Smooth muscle cell (in vitro differentiated cells): ENCODE data around the genes FABP2 and PDE5A.

DNA sequence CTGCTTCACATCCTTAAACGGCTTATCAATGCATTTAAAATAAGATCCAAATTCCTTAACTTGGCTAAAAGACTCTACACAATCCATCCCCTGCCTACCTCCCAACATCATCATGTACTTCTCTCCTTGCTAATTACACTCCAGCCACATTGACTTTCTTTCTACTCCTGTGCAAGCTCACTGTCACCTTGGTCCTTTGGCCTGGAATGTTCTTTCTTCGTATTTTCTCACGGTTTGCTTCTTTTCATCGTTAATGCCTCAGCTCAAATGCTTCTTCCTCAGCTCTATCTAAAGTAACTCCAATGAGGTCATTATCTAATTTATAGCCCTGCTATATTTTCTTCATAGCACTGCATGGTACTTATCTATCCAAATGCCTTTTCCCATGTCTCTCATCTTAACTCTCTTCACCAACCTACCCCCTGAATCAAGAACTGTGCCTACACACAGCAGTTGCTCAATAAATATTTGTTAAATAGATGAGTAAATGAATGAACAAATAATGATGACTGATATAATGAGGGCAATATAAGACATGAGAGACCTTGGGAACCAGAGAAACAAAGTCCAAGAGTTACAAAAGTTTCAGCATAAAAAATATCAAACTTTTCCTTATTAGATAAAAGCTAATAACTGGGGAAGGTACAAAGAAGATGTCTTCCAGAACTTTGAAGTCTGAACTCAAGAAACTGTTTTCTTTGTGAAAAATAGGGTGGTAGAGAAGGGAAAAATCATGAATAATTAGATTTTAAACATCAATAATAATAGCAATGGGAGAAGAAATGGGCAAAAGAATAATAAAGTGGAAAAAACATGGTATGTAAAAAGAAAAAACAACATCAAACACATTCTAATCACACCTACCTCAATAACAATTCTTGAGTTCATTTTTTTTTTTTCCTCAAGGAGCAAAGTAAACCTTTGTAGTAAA lies 19.6 kb downstream of the CAMK2D start:
- RAMPAGE, long total RNA = no peak

DNA sequence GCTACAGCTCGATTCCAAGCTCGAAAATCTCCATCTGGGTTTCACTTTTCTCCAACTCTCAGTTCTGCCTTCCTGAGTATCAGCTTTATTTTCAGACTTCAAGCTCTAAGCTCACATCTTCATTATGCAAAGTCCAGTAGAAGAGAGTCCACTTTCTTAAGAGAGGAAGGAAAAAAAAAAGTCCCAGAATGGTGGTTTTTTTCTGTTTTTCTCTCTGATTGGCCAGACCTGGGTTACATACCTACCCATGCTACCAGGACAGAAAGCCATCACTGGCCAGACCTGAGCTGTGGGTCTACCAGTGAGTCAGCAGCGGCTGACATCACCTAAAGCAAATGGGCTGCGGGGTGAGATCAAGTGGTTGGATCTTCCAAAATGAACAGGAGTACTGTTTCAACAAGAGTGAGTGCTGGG lies 1.7 kb upstream of the NDST3 start:
- RAMPAGE, long total RNA = no peak

- RAMPAGE, long total RNA = no peak
Observed at GRCh38 chr4:118032994-118033806, 1.1 kb upstream of the NDST3 start.

DNA sequence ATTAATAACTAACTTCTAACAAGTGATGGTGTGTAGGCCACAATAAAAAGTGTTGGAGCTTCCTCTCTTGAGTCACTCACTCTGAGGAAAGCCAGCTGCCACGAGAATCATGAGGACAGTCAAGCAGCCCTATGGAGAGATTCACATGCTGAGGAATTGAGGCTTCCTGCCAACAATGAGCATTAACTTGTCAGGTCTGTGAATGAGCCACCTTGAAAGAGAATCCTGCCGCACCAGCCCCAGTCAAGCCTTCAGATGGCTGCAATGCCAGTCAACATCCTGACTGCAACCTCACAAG lies 76.7 kb downstream of the PRSS12 start:
- RAMPAGE, long total RNA = no peak

DNA sequence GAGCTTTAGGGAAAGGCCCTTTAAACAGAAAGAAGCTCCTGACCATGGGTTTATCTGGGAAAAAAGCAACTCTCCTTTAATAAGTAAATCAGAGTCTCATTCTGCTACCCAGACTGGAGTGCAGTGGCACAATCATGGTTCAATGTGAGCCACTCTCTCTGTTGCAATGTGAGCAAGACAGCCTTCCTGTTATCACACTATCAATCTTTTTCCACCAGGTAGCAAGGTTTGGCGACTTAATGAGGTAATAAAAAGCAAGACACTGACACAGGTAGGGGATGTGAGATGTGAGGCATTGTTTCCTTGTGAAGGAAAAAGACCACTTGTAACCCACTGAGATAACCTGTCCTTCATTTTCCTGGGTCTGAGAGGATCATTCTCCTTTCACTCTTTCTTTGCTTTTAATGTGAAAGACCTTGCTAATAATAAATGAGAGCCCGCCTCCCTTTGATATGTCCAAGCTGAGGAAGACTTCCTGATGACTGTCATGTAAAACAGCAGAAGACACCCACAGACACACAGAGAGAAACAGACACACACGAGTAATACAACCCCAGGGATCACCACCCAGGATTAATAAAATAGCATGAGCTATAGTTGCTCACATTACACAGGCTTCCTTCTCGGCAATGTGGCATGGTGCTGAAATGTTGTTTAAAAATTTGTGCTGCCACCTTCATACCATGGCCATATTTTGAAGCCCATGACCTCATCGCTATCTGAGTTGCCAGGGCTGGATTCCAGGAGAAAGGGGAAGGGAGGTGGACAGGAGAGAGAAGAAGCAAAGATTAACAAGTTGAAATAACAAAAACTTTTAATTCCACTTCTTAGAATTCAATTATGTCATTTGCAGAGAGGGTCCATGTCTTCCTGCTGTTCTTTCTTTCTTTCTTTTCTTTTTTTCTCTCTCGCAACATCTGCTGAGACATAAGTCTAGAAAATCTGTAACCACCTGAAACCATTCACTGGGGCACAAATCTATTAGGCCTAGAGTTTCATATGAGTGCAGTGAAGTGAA lies 111.6 kb downstream of the SYNPO2 start:
- RAMPAGE, long total RNA = no peak

DNA sequence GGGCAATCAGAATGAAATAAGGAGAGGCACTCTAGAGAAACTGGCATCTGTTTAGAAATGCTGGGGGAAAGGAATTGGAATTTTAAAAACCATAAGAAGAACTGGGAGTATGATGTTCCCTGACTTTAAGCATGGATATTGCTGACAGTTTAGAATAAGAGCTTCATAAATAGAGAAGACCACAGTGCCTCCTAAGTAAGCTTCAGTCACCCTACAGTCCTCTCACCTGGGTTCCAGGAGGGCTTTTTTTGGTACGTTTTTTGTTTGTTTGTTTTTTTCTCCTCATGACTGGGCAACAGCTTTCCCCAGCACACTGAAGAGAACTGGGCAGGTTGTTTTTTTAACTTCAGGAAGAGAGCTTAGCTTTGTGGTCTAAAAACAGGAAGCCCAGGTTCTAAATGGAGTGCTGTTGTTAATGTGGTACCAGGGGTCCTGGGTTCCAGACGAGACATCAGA lies 4.0 kb downstream of the MYOZ2 start:
- RAMPAGE, long total RNA = no peak

DNA sequence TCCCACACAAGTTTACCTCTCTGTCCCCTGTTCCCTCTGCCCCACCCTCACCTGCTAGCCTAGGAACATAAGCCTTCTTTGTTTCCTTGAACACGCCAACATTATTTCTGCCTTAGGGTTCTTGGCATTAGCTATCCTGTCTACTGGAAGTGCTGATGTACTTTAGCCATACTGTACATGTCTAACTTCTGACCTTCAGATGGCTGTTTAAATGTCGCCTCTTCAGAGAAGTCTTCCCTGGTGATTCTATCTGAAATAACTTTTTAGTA lies 28.3 kb upstream of the USP53 start:
- RAMPAGE, long total RNA = no peak

DNA sequence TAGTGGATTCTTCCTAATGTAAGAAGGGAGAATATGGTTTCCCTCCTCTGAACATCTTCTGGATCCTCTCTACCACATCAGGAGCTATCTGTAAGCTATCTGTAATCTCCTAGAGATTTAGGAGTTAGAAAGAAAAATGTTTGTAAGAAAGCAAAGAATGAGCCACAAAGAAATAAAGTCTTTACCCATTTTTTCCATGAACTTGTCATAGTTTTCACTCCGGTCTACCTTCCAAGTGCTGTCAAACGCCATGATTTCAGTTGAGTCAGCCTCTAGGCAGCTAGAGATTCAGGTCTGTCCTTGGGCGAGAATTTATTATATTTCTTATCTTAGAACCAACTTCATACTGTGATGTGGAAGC lies at the start of gene FABP2:
TSS of gene FABP2 (minus strand) at position 288 of the 361 bp plus-strand sequence.
- RAMPAGE, long total RNA = no peak

DNA sequence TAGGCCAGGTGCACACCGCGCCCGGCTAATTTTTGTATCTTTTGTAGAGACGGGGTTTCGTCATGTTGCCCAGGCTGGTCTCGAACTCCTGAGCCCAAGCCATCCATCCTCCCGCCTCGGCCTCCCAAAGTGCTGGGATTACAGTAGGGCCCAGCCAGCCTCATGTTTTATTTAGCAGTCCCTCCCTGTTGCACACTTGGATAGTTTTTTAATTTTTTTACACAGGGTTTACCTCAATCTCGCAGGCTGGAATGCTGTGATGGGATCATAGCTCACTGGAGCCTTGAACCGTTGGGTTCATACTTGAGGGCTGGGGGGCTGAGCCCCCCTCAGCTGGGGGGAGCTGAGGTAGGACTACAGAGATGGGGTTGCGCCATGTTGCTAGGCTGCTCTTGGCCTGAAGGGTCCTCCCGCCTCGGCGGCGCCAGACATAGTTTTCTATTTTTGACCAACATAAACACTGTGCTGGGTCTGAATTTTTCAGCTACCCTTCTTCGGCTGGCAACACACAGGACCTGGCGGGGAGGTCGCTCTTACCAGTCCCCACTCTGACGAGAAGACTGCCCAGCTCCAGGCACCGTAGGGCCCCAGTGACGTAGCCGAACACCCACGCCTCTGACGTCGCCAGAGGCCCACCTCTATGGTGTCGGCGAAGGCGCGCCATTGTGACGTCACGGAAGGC lies 132.2 kb upstream of the FABP2 start:
- RAMPAGE, long total RNA = start-site peak on the minus strand centred at position 609 of the sequence, 118 bp wide, 190 and 72 reads in 2 replicates

DNA sequence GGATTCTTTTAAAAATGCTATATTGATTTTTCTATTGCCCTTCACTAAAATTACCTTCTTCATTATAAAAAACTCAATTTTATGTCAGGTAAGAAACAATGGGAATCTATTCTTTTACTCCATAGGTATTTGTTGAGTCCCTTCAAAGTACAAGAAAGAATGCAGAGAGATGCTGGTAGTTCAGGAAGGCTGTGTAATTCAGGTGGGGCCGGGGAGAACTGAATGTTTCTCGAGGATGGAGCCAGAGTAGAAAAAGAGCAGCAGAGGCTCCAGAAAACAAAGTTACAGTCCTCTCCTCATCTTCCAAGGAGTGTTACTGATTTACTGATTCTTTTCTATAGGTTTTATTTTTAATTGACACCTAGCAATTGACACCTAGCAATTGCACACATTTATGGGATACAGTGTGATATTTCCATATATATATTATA lies 137.7 kb downstream of the PDE5A start:
- RAMPAGE, long total RNA = no peak

DNA sequence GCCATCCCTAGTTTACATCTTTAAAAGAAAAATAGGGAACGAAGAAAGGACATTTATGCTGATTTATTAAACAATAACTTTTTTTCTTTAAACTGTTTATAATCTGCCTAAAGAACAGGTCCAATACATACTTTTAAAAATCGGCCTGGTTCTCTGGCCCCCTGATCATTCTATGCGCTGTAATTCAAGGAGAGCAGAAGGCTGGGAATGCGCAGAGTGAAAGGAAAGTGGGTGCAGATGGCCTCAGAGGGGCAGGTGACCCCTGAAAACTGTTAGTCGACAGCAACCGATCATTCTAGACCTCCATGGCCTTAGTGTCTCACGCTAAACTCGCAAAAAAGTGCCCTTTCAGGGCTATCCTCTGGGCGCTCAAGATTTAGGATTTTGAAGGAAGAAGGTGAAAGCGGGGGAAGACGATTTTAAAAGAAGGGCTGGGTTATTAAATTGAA lies 2.2 kb downstream of the PDE5A start:
- RAMPAGE, long total RNA = no peak

- RAMPAGE, long total RNA = start-site peak on the minus strand at chr4:119628709-119628878, 57 and 41 reads in 2 replicates
Observed at GRCh38 chr4:119628271-119629494, at the start of gene PDE5A. TSS of gene PDE5A (minus strand) at chr4:119628804.

DNA sequence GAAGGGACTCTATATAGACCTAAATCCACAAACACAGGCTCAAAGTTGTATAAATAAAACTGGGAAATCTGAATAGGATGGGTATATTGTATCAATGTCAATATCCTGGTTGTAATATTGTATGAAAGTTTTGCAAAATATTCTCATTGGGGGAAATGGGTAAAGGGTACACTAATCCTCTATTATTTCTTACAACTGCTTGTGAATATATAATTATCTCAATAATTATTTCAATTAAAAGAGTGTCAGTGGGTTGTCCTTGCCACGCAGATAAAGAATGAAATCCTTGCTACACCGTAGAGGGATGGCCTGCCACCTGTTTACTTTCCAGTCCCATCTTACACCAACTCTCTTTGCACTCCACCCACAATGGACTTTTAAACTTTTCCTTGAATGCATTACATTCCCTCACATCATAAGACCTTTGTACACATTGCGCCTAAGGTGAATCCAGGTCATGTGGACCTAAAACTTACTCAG lies 78.6 kb upstream of the PDE5A start:
- RAMPAGE, long total RNA = no peak

GRCh38 chr4:119939285-119939698 lies 127.4 kb downstream of the MAD2L1 start:
- RAMPAGE, long total RNA = no peak

DNA sequence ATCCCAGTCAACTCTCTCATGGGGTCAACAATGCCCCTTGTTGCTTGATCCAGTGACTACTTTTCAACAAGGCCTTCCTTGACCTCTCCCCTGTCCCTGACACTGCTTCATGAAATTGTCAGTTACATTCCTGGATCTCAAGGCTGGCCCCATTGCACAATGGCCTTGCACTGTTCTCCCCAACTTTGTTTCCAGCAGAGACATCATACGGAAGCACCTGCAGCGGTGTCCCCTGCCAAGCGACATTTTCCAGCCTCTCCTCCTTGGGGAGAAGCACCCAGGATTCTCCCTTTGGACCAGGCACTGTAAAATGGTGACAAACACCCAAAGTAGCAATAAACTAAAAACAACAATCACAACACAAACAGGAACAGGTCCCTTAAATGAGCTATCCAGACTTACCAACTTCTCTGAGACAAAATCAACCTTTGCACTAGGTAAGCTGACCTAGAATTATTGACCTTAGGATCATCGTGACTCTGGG lies 166.9 kb downstream of the PRDM5 start:
- RAMPAGE, long total RNA = no peak

GRCh38 chr4:120921630-120921889 lies 966 bp downstream of the PRDM5 start:
- RAMPAGE, long total RNA = no peak

DNA sequence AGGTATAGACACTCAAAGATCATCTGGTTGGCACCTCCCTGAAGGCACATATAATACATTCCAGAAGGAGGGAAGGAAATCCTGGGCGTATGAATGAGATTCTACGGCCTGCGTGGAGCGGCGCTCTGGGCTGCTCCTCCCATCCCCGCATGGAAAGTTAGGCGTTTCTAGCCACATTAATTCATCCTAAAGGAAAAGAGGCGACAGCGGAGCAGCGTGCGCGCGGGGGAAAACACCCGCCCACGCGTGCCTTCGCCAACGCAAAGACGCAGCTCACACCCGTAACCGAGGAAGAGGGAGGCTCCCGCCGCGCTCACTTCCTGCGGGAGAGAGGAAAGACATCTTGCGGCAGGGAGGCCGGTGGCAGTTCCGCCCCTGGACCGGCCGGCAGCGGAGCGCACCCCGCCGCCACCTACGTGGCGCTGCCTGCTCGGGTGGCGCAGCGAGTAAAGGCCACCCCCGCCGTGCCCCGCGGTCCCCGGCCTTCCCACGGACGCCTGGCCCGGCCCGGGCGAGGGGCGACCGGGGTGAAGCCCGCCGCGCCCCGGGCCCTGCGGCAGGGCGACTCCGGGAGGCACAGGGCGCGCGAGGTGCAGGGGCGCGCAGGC lies 532 bp downstream of the PRDM5 start:
- RAMPAGE, long total RNA = no peak

DNA sequence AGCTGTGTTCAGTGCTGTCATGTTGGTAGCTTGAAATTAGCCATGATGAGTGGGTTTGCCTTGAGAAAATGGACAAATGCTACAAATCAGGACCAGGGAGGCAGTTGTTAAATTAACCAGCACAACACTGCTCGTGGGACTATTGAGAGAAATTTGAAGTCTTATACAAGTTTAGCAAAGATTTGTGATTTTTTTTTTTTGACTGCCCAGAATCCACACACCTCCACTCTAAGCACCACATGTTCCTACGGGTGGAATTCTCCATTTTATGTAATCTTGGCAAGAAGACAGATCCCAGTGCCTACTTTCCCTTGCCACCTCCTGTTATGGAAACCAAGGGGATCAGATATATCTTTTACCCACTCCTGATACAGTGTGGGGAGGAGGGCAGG lies 2.4 kb upstream of the SMIM43 start:
- RAMPAGE, long total RNA = no peak

- RAMPAGE, long total RNA = no peak
Observed at GRCh38 chr4:122309223-122309605, 69.6 kb upstream of the ADAD1 start.

DNA sequence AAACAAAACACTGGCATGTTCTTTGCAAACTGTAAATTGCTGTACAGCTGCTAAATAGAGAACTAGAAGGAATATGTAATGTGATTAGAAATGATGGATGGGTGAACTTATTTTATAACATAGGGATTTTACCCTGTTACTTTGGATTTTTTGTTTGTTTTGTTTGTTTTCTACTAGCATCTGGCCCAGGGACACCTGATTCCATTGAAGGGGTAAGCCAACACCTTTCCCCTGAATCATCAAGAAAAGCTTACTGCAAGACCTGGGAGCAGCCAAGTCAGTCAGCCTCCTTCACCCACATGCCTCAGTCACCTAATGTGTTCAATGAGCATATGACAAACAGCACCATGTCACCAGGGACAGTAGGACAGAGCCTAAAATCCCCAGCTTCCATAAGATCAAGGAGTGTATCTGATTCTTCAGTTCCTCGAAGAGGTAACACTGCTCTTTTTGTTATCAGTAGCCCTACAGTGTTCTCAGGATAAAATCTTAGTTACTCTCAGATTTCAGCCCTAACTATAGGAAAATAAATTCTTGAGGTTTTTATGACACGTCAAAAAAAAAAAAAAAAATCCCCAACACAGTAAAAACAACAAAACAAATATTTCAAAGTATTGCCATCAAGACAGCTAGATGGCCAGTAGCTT lies 31.3 kb upstream of the ADAD1 start:
- RAMPAGE, long total RNA = no peak